Measurements from ENCODE around the genes DAD1 and MMP14.

GRCh38 chr14:21351181-21351891 is 32.5 kb downstream of the SUPT16H start:
- PRO-cap: no peak

GRCh38 chr14:21436480-21437109 is 19.3 kb downstream of the CHD8 start:
- PRO-cap: no peak

DNA sequence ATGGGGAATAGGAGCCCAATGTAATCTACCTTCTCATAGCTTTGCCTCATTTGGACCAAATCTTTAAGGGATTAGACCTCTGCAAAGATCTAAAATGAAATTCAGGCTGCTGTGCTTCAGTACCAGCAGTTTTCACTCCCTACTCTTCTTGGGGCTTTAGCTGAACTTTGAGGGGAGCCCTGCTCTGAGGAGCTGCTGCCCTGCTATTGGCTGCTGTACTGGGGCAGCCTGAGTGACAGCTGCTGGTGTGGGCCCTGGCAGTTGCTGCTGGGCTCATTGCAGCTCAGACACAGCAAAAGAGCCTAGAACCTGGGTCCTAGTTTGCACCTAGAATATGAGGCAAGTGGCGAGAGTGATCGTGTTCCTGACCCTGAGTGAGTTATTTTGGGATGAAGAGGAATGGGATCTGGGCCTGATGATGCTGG is 62.3 kb upstream of the OR4E1 start:
- PRO-cap: no peak

DNA sequence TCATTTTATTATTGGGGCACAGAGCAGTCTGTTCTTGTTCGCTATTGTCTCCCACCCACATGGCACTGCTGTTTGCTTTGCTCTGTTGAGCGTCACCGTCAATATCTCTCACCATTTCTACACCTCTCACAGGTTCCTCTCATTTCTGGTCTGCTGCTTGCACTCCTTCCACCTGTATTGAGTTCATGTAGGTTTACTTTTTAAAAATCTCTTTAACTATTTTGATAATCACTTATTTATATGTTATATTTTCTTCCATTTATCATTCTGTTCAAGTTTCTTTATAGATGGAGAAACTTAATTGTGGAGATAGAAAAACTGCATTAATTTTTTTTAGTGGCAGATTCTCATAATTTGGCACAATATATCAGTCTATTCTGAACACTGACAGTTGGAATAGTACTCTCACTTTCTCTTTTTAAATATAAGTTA is 171.9 kb upstream of the OR4E1 start:
- PRO-cap: no peak

GRCh38 chr14:22052001-22052343 is 378.4 kb upstream of the OR4E1 start:
- PRO-cap: no peak

GRCh38 chr14:22096211-22096433 is 422.5 kb upstream of the OR4E1 start:
- PRO-cap: no peak

DNA sequence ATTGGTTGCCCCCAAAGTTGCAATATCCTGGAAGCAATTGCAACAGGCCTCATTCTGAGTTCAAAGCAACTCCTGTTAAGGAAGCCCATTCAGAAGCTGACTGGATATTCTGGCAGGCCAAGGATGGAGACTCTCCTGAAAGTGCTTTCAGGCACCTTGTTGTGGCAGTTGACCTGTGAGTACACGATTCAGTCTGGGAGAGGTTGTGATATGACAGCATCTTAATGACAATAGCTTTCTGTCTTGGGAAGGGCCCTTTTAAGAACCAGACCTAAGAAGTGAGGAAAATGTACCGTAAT is 420.8 kb downstream of the DAD1 start:
- PRO-cap: no peak

- PRO-cap: no peak
Observed at GRCh38 chr14:22491834-22492509, 97.1 kb downstream of the DAD1 start.

DNA sequence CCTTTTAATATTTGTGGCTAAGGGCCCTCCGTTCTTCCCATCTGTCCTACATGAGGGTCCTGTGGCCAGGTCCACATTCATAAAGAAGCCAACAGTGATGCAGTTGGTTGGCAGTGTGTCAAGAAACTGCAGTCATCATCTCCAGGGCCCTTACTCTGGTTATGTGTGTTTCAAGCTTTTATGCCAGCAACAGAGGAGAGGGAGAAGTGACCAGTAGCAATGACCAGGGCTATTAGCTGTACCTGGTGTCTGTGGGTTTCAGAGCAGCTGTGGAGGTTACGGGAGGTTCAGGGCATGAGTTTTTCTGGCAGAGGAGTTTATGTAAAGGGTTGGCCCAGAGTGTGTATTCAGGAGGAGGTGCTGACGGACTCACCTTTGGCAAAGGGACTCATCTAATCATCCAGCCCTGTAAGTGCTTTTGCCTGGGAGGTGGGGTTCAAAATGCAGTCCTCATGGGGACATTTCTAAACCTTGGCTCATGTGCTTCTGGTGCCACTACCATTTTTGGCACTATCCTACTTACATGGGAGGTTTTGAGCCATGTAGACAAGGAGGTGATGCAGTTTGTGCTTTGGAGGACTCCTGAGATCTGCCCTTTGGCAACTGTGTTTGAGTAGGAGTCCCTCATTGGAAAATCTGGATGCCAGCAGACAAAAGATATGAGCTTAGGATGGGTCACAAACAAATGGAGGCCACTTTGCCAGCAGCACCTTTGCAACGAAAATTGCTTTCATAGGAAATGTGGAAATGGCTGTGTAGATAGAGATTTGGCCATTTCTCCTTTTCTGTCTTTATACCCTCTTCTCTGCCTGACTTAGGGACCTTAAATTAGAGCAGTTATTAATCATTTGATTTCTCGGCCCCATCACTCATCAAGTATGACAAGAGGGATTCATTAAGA is 95.2 kb downstream of the DAD1 start:
- PRO-cap: unidirectional peak, plus-strand start at position 337 of the sequence

DNA sequence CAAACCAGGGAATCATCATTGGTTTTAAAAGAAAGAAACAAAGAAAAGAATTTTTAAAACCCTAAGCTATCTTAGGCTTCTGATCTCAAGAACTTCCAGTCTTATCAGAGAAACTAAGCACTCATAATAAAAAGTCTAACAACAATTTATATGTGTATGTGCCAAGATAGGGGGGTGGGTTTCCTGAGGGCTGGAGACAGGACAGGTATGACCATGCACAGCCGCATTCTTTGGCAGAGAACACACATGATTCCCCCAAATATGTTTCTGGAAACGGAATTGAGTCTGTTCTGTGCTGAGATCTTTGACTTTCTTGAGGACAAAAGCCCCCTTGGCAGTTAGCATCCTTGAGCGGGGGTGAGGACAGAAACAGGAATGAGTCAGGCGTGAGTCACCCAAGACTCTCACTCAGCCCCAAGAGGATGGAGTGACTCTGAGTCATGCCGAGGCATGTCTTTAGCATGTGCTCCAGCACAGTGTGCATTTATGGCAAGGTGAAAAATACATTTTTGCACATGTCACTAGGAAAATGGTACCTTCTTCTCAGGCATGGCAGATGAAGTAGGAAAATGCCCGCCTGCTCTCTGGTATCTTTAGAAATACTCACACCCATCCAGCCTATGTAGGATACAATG is 52.2 kb downstream of the DAD1 start:
- PRO-cap: no peak

- PRO-cap: no peak
Observed at GRCh38 chr14:22537754-22538277, 51.2 kb downstream of the DAD1 start.

- PRO-cap: no peak
Observed at GRCh38 chr14:22547937-22548384, 41.1 kb downstream of the DAD1 start.

GRCh38 chr14:22556900-22557713 is 31.9 kb downstream of the DAD1 start:
- PRO-cap: no peak

DNA sequence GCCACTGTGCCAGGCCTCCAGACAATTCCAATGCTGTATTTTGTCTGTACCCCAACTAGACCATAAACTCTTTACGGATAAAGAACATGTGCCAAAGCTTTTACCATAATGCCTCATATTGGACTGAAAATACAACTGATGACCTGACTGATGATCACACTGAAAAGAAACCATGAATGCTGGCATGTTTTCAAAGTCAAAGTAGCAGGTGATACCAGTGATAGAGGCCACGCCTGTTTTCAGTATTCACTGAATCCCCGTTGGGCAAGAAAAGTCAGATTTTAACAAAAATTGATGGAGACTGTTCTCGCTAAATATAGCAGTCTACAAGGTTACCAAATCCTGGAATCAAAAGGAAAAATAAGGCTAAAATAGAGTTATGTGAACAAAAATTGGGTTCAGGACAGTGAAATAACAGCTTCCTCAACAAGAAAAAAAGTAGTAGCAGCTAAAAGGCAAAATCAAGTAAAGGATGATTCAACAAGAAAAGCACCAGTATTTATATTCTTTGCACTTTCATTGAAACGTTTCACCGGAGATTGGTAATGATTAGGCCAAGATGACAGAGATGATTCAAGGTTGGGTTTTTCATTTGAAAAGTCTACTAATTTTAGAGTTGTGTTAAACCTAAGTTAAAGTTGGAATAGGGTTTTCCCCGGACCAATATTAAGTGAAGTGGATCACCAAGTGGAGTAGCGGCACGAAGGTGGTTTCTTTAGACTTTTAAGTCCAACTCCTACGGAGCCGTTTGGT is 828 bp downstream of the DAD1 start:
- PRO-cap: no peak

GRCh38 chr14:22588773-22589455 is at the start of gene DAD1:
Gene DAD1, minus strand, starts transcription at chr14:22589224.
- PRO-cap: bidirectional peak, plus-strand start at chr14:22589508, minus-strand start at chr14:22589195

DNA sequence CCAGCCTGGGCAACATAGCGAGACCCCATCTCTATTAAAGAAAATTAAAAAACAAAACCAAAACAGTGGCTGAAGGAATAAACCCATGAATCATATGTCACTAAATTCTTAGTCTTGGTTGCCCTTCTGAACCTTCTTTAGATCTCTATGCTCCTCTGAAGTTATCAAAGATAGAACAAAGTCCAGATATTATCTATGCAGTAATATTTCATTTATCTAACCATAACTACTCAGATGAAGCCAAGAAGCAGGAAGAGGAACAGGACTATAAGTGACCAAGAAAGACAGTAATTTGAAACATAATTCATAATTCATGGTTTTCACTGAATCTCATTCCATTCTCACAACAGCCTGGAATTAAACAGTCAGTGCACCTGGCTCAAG is 6.6 kb downstream of the SLC7A7 start:
- PRO-cap: unidirectional peak, plus-strand start at position 243 of the sequence

DNA sequence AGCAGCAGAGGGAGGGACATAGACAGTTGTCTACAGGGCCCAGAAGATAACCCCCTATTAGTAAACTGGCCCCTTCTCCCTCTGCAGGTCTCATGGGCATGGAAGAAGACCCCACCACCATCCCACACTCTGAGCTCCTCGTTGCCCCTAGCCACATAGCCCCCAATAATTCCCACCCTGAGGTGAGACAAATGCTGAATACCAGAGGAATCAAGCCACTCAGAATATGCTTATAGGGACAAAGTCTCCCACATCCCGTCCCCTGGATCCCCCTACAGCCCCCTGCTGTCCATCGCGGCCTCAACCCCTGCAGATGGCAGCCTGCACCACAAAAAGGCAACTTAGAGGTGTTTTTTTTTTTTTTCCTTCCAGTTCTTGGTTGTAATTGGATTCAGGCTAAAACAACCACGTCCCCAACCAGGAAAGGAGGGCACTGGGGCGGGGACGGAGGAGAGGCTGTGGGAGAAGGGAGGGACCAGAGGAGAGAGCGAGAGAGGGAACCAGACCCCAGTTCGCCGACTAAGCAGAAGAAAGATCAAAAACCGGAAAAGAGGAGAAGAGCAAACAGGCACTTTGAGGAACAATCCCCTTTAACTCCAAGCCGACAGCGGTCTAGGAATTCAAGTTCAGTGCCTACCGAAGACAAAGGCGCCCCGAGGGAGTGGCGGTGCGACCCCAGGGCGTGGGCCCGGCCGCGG is at the start of gene MMP14:
TSS of gene MMP14 (plus strand) at position 503 of the 698 bp plus-strand sequence.
- PRO-cap: unidirectional peak, plus-strand start at position 478 of the sequence; unidirectional peak, plus-strand start at position 538 of the sequence

DNA sequence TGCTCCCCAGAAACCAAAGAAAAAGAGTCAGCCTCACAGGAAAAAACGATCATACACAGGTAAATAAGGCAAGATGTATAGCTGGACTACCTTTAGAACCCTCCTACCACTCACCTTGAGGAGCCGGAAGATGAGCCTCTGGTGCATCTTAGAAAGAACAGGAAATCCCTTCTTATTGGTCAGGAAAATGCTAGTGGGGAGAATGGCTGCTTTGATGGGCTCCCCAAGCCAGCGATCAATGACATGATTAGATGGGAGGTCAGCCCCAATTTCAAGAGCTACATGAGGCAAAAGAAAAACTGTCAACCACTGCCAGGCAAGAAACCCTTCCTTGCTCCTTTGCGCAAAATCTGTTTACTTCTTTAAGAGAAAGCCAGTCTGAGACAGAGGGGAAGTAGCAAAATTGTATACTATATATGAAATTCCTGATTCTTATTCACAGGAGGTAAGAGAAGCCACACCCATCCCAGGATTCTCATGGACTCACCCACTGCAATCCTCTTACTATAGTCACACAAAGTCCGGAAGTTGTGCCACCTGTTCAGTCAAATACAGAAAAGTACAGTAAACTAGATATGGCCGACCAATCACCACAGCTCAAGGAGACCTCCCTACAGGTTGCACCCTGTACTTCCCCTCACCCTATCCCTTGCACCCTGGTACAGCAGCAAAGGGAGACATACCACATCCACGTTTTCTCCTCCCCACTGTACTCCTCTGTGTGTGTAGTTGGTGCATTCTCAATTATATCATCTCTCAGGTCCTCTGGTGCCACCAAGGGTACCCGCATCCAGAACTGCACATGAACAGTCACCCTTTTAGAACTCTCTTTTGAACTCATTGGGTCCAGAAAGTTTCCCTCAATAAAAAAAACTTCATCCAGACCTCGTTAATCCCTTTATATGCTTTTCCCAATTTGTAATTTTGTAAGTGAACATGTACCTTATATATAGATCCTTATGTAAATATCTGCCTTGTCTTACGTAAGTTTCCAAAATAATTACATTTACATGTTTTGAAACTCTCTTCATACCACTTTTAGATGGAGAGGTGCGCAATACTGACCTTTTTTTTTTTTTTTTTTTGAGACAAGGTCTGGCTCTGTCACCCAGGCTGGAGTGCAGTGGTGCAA is 2.8 kb downstream of the PRMT5 start:
- PRO-cap: no peak

- PRO-cap: no peak
Observed at GRCh38 chr14:22998139-22998906, 11.6 kb downstream of the C14orf93 start.

GRCh38 chr14:23021311-23022053 is 11.5 kb upstream of the C14orf93 start:
- PRO-cap: no peak